SK-N-DZ (cell line): ENCODE data around the genes TUT4, GLIS1 and LRRC42.

DNA sequence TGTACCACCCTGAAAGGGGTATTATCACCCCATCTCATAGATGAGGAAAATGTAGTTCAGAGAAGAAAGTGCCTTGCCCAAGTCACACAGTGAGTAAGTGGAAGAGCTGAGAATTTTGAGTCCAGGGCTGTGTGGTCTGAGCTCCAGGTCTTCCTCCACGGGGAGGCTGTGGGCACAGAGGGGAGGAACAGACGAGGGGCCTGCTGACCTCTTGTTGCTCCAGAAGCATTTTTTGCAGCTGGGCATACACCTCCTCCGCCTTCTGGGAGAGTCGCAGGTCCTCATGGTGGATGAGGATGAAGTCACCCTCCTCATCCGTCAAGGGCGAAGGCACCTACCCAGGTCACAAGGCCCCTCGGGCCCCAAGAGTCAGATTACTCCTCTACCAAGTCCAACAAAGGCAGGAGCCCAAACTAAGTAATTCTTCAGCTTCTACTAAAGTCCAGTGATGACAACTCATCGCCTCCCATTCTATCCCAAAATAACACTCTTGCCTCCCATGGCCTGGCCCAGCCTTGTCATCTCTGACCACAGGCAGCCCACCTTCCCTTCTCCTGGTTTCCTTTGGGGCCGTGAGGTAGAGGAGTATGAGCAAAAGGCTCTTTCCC lies 9.1 kb downstream of the CC2D1B start:
RAMPAGE:
- cytosol, long total RNA, result no peak
- nucleus, long total RNA, result no peak

GRCh38 chr1:52360054-52360708 lies 5.8 kb downstream of the CC2D1B start:
RAMPAGE:
- cytosol, long total RNA, result no peak
- nucleus, long total RNA, result no peak

DNA sequence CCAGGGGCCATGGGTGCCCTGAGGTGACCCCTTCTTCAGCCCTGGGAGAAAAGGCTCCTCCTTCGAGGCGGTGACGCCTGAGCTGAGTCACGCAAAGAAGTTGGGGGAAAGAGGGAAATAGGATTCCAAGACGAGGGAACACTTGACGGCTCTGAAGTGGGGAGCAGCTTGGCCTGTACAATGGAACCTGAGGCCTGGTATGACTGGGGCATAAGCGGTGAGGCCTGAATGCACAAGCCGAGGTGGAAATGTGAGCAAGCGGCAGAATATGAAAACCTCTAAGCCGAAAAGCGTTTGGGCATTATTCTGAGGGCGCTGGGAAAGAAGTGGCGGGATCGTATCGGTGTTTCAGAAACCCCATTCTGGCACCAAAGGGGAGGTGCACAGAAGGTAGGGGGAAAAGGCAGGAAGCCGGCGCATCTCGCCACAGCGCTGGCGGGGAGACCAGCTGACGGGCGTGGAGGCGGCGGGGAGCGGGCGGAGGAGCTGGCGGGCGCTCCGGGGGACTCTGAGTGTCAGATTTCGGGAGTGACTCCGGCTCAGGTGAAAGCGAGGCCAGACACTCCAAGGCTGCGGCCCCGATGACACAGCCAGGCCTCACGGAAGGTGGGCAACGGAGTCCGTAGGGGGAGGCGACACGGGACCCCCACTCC lies 562 bp downstream of the CC2D1B start:
RAMPAGE:
- cytosol, long total RNA, result no peak
- nucleus, long total RNA, result no peak

RAMPAGE:
- cytosol, long total RNA, result no peak
- nucleus, long total RNA, result no peak
These were observed 19.6 kb downstream of the PRPF38A start for GRCh38 chr1:52423853-52424551.

DNA sequence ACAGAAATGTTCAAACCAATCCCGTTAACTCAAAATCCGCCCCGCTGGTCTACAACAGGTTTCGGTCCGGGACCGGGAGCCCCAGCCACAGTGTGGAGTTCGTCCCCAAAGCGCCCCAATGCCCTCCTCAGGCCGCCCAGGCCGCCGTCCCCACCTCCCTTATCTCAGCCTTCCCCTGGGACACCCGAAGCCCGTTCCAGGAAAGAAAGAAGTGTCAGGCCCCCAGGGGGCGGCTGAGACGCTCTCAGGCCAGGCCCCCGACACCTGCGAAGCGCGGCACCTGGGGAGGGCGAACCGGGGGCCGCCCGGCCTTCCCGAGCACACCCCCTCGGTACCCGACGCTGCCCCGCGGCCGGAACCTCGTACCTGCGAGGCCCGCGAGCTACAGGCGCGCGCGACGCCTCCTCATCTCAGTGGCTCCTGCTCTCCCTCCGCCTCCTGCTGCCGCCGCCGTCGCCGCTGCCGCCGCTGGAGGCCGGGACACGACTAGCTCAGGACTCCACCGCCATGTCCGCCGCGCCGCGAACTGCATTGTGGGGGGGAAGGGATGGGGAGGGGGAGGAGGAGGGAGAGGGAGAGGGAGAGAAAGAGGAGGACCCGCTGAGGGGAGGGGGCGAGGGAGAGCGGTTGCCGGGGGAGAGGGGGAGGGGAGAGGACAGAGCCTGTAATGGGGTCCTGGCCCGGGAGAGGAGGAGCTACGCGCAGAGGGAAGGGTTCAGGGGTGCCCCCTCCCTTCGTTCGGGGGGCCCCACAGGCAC lies at the start of gene TUT4:
Gene TUT4 (minus strand): TSS at position 528 of the 758 bp plus-strand sequence.
RAMPAGE:
- cytosol, long total RNA, result start-site peak on the minus strand centred at position 482 of the sequence, 73 bp wide, 17 and 125 reads in 2 replicates
- nucleus, long total RNA, result start-site peak on the minus strand centred at position 490 of the sequence, 120 bp wide, 81 and 124 reads in 2 replicates

RAMPAGE:
- cytosol, long total RNA, result no peak
- nucleus, long total RNA, result start-site peak on the plus strand at chr1:52553674-52553697, 74 and 71 reads in 2 replicates
These were observed 581 bp upstream of the TUT4 start for GRCh38 chr1:52553323-52554022.

GRCh38 chr1:52633698-52633914 lies 638 bp downstream of the SHISAL2A start:
RAMPAGE:
- cytosol, long total RNA, result no peak
- nucleus, long total RNA, result no peak

GRCh38 chr1:52920570-52921312 lies 799 bp downstream of the ECHDC2 start:
RAMPAGE:
- cytosol, long total RNA, result no peak
- nucleus, long total RNA, result no peak

GRCh38 chr1:53073570-53074527 lies 11.8 kb downstream of the PODN start:
RAMPAGE:
- cytosol, long total RNA, result no peak
- nucleus, long total RNA, result no peak

RAMPAGE:
- cytosol, long total RNA, result no peak
- nucleus, long total RNA, result no peak
These were observed 20.3 kb downstream of the PODN start for GRCh38 chr1:53082259-53082861.

RAMPAGE:
- cytosol, long total RNA, result no peak
- nucleus, long total RNA, result no peak
These were observed 30.9 kb downstream of the PODN start for GRCh38 chr1:53092992-53093263.

RAMPAGE:
- cytosol, long total RNA, result no peak
- nucleus, long total RNA, result no peak
These were observed 20.9 kb downstream of the SLC1A7 start for GRCh38 chr1:53121483-53122082.

GRCh38 chr1:53130686-53131347 lies 11.6 kb downstream of the SLC1A7 start:
RAMPAGE:
- cytosol, long total RNA, result no peak
- nucleus, long total RNA, result no peak

RAMPAGE:
- cytosol, long total RNA, result no peak
- nucleus, long total RNA, result no peak
These were observed 568 bp upstream of the CPT2 start for GRCh38 chr1:53196040-53196471.

RAMPAGE:
- cytosol, long total RNA, result no peak
- nucleus, long total RNA, result no peak
These were observed 1.9 kb downstream of the LRP8 start for GRCh38 chr1:53325920-53326386.

GRCh38 chr1:53682020-53682287 lies 57.0 kb downstream of the GLIS1 start:
RAMPAGE:
- cytosol, long total RNA, result no peak
- nucleus, long total RNA, result no peak

DNA sequence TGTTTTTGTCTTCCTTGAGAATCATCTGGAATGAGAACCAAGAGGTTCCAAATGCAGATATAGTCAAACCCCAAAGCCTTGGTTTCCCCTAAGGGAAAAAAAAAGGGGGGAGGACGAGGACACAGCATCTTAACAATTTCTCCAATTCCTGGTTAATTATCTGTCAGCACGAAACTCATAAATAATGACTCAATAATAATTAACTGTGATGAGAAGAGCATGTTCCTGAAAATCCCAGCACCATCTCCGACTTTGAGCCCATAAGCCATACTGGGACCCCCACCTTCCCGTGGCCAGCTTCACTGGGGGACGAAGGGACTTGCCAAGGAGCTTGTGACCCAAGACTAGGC lies 2.1 kb downstream of the GLIS1 start:
RAMPAGE:
- cytosol, long total RNA, result no peak
- nucleus, long total RNA, result no peak

DNA sequence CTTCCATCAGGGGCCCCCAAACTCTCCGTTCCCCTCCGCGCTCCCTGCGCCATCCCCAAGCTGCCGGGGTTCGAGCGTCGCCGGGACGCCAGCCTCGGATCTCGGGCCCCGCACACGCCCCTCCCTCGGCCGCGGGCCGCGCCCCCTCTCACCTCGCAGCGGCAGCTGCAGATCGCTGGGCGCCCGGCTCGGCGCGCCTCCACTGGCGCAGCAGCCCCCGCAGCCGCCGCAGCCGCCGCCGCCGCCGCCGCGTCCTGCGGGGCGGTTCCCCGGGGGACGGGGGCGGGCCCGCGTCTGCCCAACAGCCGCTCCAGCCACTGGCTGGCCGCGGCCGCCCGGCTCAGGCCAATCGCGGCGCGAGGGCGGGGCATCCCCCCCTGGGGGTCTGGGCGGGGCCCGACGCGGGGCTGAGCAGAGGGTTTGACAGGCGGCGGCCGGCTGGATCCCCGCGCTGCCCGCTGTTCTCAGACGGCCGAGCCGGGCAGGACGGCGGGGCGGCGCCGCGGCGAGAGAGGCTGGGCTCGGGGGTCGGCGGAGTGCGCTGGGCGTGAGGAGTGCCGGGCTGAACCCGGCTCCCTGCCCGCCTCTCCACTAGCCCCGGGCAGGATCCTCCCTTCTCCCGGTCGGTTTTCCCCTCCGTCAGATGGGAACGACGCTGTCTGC lies at the start of gene GLIS1:
Gene GLIS1 (minus strand): TSS at position 212 of the 663 bp plus-strand sequence.
RAMPAGE:
- cytosol, long total RNA, result no peak
- nucleus, long total RNA, result no peak

RAMPAGE:
- cytosol, long total RNA, result start-site peak on the minus strand at chr1:53946276-53946296, 344 and 267 reads in 2 replicates; start-site peak on the plus strand at chr1:53946341-53946459, 347 and 228 reads in 2 replicates
- nucleus, long total RNA, result start-site peak on the plus strand at chr1:53946368-53946433, 22 and 13 reads in 2 replicates
These were observed at the start of gene LRRC42 for GRCh38 chr1:53946208-53946907. Gene LRRC42, plus strand, starts transcription at chr1:53946350.

DNA sequence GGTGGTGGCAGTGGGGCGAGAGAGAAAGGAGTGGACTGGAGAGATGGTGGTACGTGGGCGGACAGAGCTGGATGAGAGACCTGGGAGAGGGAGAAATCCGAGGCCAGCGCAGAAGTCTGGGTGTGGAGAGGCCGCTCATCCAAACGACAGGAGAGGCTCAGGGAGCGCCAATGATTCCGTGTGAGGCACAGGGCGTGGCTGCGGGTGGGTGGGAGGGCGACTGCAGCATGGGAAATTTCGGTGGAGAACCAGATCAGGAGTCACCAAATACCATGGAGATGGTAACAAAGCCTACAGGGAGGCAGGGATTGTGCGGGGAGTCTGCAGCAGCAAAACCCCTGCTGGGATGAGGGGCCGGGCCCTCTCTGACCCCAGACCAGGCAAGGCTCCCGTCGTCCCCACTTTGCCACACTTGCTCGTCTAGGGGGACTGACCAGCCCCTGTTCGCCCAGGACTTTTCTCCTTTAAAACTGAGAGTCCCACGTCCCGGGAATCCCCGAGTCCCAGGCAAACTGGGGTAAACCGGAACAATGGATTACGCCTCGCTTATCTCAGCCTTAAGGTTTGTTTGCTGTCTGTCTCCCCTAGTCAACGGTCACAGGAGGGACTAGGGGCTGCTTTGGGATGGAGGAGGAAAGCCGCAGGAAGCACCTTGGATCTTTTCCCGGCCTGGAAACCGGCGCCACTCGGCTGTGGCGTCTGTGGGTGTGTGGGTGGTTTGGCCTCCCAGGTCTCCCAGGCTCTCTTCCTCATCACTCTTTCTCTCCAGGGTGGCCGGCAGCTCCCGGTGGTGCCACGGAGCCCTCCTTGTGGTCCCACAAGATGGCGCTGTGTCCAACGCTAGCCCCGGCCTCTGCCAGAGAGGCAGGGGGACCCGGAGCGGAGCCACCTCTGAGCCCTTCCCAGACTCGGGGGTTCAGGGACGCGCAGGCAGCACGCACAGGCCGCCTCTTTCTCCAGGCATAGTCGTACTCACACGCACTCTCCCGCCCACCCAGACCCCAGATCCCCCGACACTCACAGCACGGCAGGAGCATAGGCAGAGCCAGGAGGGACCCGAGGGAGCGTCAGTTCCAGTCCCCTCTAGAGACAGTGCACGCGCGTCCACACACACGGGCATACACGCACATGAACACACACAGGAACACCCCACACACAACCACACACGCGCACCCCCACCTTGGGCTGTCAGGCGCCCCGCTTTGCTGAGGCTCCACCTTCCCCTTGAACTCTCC lies 31.5 kb downstream of the CDCP2 start:
RAMPAGE:
- cytosol, long total RNA, result no peak
- nucleus, long total RNA, result no peak